Neural crest cell (in vitro differentiated cells): ENCODE measurements around the gene ARHGAP32.

DNA sequence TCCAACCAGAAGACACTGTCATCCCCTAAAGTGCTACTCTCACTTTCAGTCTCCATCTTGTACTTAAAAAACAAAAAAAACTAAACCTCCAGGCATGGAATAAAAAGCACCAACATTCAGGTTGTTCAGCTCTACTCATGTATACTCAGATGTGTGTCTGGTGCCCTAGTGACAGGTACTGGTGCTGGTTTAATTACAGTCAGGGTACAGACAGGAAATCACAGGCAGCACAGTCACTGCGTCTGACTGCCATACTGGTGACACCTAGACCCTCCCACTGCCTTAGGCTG, at the start of gene ARHGAP32:
Gene ARHGAP32 (minus strand): TSS at position 183 of the 290 bp plus-strand sequence.
- PRO-cap = no peak

DNA sequence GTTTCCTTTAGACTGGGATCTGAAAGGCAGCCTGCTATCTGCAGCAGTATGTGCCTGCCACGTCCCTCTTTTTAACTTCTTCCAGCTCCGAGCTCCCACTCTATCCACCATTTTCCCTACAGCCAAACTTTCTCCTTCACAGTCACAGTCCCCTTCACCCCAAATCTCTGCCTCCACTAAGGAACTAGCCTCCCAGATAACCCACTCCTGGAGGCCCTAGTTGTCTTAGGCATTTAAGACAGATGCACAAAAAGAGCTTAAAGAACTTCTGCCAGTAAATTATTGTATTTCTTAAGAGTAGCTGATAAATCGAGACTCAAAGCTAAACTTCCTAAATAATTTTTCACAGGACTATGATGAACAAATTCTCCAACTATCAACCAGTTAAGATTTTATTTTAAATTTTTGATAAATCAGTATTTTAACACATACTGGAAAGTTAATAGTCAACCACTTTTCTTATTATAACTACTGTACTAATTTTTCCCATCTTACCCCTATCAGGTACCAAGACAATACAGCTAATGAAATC, 66.3 kb upstream of the ARHGAP32 start:
- PRO-cap = no peak

DNA sequence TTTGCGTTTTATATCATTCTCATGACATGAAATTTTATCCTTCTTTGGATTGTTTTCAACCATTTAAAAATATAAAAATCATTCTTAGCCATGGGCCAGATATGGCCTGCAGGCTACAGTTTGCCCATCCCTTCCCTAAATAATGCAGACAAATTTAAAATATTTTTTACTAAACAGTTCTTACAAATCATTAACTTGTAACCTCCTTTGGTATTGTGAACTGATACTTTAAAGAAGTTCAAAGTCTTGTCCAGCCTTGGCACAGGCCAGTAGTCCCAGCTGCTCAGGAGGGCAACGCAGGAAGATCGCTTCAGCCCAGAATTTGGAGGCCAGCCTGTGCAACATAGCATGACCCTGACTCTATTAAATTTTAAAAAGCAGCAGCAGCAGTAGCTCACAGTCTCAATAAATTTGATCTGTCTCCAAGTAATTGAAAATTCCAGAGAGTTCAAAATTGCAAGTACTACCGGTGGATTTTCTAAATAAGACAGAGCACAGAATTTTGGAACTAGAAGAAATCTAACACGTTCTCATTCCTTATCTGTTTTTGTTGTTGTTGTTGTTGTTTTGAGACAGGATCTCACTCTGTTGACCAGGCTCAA, 83.7 kb upstream of the ARHGAP32 start:
- PRO-cap = no peak

DNA sequence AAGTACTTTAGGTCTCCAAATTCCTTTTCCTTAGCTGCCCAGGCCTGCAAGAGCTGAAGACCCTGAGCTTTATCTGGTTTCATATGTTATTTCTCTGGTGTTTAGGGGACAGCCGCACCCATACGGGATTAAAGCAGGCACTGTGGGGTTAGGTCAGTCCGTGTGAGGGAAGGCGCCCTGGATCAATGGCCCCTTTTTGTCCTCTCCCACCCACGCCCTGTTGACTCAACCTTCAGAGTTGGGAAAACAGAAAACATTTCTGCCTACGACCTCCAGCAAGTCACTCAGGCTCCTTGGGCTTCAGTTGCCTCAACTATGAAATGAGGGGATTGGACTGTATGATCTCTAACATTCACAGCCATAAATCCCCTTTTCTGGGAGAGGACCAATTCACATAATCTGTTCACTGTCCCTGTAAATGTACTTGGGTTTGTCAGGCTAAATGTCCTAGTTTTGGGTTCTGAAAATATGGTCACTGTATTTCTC, 55.1 kb upstream of the BARX2 start:
- PRO-cap = unidirectional peak, plus-strand start at position 256 of the sequence

- PRO-cap = no peak
Measured at GRCh38 chr11:129324588-129325171, 51.0 kb upstream of the BARX2 start.

GRCh38 chr11:129369537-129370018, 6.1 kb upstream of the BARX2 start:
- PRO-cap = no peak

DNA sequence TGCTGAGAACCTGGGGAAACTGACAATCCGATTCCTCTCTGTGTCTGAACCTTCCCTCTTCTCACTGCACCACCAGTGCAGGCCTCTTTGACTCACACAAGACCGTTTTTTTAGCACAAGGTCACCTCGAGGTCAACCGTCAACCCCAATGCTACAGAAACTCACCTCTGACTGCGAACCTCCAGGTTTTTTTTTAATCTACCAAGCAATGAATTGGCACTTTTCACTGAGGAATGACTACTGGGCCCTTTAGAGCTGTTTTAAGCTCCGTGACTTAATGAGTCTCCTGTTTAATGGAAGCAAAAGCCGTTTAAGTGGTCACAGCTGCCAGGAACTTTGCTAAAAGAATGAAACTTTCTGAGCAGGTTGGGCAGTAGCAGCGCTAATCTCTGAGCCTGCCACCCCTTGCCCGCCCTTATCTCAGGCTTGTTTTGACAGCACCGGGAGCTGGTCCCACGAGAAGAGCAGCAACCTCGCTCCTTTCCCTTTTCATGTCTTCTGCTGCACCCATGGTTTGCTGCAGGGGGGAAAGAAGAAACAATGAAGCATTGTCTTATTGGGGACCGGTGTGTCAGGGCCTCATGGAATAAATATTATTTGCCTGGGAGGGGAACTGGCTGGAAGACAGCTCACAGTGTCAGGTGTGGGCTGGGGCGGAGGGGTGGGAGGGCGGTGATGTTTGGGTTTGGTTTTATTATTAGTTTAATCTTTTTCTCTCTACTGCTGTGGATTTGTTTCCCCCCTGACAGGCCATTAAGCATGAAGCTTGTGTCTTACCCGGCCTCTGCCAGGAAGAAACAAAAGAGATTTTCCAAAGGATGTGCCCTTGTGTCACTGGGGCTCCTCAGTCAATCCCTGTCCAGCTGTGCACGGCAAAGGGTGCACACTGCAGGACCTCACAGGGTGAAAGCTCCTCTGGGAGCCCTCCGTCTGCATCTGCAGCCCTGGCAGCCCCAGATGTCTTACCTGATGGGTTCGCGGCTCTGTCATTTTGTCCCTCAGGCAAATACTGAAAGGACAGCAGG, 203.4 kb upstream of the TMEM45B start:
- PRO-cap = no peak

DNA sequence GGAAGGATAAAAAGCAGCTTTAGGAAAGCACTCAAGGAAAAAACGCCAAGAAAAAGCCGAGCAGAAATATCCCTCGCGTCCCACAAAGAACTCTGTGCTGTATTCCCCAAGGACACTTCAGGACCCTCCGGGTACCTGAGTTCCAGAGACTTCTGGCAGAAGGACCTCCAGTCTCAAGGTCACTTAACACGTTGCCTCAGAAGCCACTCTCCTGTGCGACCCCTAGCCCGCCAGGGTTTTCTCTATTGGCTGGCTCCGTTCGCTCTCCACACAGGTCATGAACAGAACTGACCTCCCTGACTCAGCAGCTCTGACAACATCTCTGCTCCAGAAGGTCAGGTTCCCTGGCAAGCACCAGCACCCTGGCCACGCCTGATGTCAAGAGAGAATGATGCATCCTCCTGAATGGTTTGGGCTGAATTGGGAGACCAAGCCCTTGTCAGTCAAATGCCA, 84.4 kb upstream of the TMEM45B start:
- PRO-cap = no peak

DNA sequence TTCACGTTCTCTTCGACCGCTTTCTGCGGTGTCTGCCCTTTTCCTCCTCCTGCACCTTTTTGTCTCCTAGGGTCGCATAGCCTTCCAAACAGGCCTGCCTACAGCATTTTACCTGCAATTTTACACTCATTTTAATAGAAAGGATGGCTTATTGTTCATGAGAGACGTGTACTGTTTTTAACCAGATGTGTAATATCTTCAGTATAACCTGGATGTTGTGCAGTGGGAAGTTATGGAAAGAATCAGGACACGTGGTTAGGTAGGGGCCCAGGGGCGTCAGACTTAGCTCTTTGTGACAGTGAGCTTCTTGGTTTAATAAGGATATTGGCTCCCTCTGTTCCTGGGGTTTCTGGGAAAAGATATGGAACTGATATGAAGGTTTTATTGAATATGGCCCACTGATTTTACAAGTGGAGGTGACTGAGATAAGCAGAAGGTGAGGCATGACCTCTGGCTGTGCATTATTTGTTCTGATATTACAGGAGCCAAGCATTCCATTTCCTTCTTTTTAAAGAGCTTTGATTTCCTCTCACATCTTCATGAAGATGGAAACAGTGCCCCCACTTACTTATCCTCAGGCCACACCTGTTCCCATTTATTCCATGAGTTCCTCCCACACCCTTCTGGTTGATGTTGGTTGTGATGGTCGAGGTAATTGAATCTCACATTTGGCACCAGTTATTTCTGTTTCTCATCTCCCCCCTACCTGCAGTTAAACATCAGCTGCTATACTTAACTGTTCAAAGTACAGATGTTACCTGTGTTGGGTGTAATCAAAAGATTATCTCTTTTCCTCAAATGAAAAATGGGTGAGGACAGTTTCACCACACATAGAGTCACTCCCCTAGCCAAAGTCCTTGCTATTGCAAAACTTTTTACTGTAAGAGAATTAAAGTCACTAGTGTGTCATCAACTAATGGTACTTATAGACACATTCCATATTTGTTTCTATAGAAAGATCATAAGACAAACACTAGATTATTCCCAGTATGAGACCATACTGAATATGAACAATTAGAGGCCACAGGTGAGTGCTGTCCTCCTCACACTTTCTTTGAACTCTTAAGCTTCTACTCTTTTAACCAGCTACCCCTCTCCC, 1.8 kb downstream of the TMEM45B start:
- PRO-cap = no peak

DNA sequence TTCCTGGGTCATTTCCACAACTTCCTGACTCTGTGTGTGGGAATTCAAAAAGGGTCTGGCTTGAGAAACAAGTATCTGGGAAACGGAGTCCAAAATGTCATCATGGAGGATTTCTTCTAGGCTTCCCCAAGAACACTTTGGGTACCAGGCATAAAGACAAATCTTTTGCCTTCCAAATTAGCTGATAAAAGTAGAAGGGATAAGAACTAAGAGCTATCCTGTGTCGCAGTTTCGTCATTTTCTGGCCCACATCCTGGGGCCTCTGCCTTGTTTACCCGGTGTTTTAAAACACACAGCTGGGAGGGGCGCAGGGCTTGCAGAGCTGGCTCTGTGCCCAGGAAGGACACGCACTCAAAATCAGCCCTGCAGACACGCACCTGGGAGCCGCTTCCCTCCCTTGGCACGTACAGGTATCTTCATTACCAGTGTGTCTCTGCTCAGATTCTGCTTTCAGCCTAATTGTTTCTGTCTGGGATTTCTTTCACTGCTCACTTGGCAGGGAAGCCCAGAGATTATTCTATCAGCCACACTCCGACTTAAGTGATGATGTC, 38.2 kb downstream of the TMEM45B start:
- PRO-cap = no peak

DNA sequence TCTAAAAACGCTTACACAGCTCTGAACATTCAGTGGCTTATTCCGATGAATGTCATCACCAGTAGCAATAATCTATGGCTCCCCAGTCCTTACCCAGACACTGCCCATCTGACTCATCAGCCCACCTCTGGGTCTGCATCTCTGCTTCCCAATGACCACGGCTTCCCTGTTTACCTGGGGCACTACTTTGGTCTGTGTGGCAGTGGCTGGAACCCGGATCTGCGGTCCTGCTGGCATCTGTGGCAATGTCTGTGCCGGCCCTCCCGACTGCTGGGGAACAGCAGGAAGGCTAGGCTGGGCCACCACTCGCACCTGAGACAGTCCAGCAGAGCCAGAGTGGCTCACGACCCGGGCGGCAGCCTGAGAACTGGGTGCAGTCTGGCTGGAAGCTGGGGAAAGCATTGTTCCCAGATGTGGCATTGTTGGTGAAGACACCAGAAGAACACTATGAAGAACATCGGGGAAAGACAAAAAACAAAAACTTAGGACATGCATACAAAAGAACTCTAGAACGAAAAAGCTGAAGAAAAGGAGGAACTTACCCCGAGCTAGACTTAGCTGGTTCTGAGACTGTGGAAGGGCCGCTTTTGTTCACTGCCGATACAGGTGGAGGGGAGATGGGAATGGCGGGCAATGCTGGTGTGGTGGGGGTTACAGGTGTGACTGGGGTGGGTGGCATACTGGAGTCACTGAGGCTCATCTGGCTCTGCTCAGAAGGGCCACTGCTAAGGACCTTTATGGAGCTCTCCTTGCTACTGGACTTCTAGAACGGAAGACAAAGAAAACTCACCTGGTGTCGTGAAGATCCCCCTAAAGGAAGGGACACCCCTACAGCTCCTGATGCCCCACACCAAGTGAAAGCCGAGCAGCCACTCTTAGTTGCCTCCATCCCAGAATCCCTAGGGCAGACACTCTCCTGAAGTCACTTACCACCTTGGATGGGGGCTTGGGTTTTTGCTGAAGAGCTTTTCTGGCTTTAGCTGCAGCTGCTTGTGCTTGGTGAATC, 21.5 kb downstream of the NFRKB start:
- PRO-cap = no peak

- PRO-cap = no peak
Measured at GRCh38 chr11:129973734-129974173, 28.9 kb downstream of the PRDM10 start.

DNA sequence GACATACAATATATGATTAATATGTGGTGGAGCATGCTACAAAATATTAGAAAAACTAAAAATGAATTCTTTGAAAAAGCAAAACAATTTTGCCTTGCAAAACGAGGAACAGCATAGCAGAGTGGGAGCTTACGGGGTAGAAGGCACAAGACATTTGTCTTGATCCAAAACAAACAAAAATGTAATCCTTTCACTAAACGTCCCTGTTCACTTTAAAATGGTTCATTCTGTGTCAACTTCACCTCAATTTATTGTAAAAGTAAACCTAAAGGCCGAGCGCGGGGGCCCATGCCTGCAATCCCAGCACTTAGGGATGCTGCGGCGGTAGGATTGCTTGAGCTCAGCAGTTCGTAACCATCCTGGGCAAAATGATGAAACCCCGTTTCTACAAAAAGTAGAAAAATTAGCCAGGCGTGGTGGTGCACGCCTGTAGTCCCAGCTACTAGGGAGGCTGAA, 2.1 kb downstream of the PRDM10 start:
- PRO-cap = no peak

- PRO-cap = no peak
Measured at GRCh38 chr11:130032985-130033367, 30.3 kb upstream of the PRDM10 start.

DNA sequence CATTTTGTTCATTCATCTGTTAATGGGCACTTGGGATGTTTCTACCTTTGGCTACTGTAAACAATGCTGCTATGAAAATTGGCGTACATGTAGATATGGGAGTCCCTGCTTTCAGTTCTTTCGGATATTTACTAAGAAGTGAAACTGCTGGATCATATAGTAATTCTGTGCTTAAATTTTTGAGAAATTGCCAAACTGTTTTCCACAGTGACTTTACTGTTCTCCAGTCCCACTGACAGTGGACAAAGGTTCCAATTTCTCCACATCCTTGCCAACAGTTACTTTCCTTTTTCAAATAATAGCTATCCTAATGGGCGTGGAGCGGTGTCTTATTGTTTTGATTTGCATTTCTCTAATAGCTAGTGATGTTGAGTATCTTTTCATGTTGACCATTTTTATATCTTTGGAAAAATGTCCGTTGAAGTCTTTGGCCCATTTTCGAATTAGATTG, 16.3 kb downstream of the APLP2 start:
- PRO-cap = no peak

DNA sequence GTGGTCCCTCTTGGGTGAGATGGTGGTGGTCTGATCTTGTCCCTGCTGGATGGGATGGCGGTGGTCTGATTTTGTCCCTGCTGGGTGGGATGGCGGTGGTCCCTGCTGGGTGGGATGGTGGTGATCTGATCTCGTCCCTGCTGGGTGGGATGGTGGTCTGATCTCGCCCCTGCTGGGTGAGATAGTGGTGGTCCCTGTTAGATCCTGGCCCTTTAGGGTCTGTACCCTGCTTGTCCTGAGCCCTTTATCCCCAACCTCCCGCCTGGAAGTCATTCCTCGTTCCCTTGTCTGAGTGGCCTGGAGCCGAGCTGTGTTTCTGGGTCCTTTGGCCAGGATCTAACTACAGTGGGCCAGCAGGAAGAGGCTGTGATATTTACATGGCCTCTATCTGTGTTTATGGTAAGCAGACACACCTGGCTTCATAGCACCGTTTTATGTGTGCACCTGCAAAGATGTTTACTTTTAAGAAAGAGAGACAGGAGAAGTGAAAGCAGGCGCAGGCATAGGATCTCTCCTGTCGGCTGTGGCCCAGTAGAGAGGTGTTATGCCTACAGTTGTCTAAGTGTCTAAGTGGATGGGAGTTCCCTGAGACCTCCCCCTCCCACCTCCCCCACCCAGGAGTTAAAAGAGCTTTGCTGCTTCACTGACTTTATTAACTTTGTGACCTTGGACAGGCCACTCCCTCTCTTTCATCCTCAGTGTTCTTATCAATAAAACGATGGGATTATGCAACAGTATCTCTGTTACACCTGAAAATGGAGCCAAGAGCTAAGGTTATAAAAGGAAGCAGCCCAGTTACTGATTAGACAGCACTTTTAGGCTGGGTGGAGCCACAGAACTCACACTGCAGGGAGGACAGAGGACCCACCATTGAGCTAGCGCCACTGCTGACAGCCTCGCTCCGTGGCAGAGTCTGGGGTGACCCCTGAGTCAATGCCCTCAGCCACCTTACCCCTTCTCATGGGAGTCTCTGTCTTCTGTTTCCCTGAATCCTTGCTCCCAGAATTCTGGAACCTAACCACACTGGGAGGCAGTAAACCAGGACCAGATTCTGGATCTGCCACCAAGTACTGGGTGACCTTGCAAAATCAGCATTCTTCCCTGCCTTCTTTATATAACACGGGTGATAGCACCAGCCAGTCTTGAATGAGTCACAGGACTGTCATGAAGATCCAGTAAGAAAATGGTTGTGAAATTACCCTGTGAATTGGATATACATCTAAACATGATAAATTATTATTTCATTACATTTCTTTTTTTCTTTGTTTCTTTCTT, 21.9 kb downstream of the ST14 start:
- PRO-cap = no peak

GRCh38 chr11:130184758-130185452, 25.3 kb downstream of the ST14 start:
- PRO-cap = no peak

DNA sequence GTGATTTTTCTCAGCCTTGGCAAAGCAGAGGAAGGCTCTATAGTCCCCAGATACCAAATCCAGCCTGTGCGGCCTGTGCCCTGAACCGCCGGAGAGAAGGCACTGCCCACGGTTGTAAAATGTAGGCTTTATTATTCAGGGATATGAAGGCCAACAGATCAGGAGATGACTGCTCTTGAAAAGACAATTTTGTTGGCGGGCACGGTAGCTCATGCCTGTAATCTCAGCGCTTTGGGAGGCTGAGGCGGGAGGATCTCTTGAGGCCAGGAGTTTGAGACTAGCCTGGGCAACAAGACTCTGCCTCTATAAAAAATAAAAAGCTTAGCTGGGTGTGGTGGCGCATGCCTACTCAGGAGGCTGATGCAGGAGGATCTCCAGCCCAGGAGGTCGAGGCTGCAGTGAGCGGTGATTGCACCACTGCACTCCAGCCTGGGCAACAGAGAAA, 31.3 kb downstream of the ST14 start:
- PRO-cap = no peak

- PRO-cap = no peak
Measured at GRCh38 chr11:130193974-130194400, 34.4 kb downstream of the ST14 start.

GRCh38 chr11:130400940-130401161, 27.6 kb downstream of the ADAMTS8 start:
- PRO-cap = no peak